ENCODE data around the gene NAGPA.

DNA sequence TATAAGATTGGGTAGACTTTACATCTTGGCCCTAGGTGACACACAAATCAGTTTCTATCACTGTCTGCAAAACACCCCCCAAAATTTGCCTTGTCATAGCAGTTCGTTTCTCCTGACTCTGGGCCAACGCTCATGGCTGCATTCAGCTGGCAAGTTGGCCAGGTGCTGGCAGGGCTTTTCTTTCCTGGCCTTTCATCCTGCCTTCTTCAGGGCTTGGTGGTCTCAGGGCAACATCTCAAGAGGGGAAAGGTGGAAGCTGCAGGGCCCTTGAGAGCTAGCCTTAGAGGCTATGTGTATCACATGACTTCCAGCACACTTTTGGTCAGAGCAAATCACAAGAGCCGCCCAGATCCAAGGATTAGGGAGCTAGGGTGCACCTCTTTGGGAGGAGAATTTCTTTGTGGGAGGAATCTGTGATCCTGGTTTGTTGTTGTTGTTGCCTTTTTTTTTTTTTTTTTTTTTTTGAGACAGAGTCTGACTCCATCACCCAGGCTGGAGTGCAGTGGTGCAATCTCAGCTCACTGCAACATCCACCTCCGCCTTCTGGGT is 16.4 kb downstream of the UBN1 start:
- RRBS: no CpG with 5 or more reads among the region's 4 CpGs

DNA sequence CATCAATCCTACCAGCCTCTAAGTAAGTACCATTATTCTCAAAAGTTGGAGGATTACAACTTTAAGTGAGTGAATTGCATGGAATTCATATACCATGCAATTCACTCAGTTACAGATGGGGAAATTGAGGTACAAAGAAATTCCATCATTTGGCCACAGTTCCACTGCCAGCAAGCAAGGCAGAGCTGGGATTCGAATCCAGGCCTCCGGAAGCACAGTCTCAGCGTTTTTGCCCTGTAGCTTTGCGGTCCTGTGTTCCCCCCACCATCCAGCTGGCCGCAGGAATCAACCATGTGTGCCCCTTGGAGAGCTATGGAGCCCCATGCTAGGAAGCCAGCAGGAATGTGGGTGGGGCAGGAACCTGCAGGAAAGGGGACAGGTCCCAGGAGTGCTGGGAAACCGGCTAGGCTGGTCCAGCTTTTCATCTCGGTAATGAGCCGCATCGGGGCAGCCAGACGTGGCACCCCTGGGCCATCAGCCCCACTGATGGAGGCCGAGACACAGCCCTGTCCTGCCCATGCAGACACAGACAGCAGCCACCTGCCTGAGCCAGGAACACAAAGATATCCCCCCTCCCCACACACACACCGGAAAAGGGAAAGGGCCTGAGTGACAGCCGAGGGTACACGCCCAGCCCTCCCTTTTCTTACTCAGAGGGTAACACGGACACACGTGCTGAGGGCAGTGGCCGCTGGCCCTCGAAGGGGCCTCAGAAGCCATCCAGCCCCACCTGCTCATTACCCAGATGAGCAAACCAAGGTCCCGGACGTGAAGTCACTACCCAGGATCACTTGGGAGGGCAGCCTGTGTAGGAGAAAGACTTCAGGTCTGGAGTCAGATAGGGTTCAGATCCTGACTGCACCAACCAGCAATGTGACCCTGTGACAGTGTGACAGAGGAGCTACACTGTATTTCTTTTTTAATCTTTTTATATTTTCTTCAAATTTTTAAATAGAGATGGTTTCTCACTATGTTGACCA is 18.2 kb downstream of the PPL start:
- RRBS: no CpG with 5 or more reads among the region's 20 CpGs

DNA sequence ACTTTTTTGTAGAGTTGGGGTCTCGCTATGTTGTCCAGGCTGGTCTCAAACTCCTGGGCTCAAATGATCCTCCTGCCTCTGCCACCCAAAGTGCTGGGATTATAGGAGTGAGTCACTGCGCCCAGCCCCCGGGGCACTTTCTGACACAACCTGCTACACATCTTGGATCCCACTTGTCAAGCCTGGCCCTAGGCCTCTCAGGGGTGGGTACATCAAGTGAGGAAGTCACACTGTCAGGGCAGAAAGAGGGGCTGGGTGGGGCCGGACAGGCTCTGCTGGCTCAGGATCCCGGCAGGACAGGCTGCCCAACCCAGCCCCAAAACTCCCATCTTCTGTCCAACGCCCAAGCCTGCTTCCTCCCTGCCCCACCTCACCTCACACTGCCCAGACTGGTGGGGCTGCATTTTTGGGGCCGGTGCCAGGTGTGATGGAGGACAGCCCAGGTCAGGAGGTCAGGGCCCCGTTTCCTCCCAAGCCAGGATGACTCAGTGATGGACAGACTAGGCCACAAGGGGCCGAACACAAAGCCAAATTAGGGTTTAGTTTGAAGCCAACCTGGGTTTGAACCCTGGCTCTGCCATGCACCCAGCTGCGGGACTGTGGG is 8.7 kb upstream of the PPL start:
- RRBS: no CpG with 5 or more reads among the region's 10 CpGs

DNA sequence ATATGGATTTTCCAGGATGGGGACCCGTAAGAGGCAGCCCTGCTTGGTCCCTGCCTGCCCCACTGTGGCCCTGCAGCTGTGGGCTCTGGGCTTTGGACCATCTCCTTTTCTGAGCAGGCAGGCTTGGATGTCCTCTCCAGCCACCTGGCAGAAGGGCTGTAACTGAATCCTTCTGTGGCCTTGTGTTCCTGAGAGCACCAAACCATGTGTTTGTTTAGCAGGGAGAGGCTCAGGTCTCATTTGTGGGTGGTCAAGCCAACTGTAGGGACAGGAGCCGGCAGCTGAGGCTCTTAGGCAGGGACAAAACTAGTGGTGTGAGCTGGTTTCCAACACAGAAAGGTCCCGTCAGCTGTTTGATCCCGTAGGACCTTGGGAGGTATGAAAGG is 18.5 kb downstream of the SEC14L5 start:
- RRBS: no CpG with 5 or more reads among the region's 4 CpGs

GRCh38 chr16:5033752-5034079 is at the start of gene NAGPA:
Gene NAGPA, minus strand, starts transcription at chr16:5033935.
- RRBS: no CpG with 5 or more reads among the region's 24 CpGs

GRCh38 chr16:7330759-7331142 is 1259.6 kb downstream of the TMEM114 start:
- RRBS: no CpG with 5 or more reads among the region's 11 CpGs

GRCh38 chr16:8113853-8114255 is 476.5 kb downstream of the TMEM114 start:
- RRBS: no CpG with 5 or more reads among the region's 3 CpGs

- RRBS: no CpG with 5 or more reads among the region's 11 CpGs
Measured at GRCh38 chr16:8567770-8568154, 22.5 kb downstream of the TMEM114 start.

DNA sequence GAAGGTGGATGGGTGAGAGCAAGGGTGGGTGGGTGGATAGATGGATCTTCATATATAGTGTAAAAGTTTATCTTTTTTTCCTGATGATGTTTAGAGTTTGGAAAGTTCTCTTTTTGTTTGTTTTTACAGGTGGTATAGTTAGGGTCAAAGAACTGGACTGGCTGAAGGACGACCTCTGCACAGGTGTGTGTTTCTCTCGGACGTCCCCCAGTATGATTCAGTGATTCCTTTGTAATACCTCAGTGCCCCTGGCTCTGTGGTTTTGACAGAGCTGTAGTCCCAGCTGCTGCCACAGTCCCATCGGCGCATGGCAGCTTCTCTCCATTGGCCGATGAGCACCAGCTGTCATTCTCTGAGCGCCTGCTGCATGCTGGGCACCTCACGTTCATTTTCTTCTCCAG is 19.5 kb downstream of the METTL22 start:
- RRBS: no CpG with 5 or more reads among the region's 8 CpGs

DNA sequence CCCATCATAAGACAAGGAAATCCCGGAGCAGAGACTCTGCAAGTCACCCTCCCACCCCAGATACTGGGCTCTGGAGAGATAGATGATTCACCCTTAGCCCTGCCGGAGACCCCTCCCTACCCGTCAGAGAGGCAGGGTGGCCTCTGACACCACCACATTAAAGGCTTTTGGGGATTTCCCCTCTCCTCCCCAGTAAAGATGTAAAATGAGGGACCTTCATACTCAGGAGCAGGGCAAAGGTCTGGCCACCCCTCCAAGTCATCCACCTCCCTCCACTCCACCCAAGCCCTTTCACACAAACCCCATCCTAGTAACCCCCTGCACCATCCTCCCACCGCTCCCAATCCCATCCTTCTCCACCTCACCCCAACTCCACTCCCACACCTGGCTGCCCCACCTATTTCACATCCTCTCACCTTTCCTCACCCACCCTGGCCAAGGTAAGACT is 779 bp downstream of the ABAT start:
- RRBS: 3% methylated on average over 2 of the region's 4 CpGs

DNA sequence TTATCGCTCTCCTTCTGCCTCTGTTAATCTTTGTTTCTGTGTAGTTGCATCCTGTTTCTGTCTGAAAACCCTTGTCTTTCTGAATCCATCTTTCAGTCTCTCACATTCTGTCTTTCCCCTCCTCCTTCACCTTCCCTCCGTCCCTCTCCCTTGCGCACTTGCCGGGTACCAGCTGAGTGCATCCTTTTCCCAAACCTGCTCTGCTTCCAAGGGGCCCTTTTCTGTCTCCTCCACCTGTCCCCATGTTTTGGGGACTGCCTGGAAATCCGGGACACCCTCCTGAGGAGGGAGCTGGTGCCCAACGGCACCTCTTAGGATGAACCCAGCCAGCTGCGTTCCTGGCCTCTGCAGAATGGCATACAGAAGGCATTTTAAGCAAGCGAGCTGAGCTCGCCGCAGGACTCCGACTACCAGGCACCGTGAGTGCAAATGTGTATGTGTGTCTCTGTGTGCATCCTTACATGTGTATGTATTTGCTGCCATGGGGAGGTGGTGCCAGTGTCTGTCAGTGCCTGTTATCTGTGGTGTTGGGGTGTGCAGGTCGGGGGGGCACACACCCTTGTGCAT is 39.1 kb downstream of the ABAT start:
- RRBS: 80% methylated on average over 1 of the region's 13 CpGs

GRCh38 chr16:8795363-8796191 is 1.9 kb downstream of the TMEM186 start:
- RRBS: no CpG with 5 or more reads among the region's 14 CpGs

DNA sequence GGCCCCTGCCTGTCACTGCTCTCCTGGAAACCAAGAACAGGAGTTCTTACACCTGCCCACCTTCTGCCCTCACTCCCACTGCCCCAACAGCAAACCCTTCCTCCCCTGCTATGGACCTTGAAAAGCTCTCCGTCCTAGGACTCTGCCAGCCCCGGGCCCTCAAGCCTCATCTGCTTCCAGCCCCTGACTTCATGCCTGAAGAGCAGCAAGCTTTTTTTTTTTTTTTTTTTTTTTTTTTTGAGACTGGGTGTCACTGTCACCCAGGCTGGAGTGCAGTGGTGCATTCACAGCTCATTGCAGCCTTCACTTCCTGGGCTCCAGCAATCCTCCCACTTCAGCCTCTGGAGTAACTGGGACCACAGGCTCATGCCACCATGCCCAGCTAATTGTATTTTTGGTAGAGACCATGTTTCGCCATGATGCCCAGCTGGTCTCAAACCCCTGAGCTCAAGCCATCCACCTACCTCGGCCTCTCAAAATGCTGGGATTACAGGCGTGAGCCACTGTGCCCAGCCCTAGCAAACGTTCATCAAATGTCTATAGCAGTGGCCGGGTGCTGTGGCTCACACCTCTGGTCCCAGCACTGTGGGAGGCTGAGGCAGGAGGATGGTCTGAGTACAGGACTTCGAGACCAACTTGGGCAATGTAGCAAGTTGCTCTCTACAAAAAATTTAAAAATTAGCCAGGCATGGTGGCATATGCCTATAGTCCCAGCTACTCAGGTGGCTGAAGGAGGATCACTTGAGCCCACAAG is 16.9 kb downstream of the CARHSP1 start:
- RRBS: no CpG with 5 or more reads among the region's 8 CpGs

GRCh38 chr16:8861206-8862102 is 7.4 kb downstream of the CARHSP1 start:
- RRBS: no CpG with 5 or more reads among the region's 16 CpGs

DNA sequence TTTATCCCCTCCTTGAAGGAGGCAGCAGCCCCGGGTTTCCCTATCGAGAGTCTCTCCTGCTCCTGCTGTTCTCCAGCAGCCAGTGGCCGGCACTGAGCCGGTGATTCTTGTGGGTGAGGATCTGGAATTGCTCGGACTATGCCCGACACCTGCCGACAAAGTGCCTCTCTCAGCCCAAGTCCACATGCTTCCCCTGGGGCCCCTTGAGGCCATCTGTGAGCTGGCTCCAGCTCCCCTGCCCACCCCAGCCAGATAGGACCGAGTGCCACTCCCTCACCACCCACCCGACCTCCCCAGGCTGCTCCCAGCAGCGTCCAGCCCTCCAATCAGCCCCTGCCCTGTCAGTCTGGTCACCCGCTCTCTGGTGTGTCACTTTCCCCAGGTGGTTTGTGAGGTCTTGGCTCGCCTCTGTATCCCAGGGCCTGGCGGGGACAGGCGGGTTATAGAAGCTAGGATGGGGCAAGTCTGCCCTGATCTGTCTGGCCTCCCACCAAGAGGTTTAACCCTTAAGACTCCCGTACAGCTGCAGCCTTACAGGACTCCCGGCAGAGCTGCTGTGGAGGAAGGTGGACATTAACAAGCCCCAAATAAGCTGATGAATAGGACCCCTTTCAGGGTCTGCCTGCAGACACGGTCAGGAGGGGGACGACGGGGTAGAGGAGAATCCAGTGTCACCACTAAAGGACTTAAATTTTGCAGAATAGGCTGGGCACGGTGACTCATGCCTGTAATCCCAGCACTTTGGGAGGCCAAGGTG is 4.1 kb downstream of the LITAFD start:
- RRBS: 76% methylated on average over 2 of the region's 20 CpGs

- RRBS: no CpG with 5 or more reads among the region's 1 CpG
Measured at GRCh38 chr16:8916273-8916740, 34.2 kb downstream of the LITAFD start.

DNA sequence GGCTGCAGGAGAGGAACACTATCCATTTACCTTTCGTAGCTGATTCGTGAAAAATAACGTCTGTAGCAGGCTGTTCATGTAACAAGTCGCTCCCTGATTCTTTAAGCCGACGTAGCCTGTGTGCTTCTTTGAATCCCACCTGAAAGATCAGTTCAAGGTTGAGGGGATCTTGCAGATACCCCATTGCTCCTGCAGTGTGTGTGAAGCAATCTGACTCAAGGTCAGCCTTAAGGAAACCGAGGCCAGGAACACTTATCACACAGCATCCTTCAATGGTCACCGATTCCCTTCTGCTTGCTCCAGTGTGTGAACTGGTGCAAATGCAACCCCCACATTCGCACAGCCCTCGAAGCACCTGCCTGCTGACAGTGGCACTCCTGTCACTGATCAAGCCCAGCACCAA is 36.9 kb downstream of the LITAFD start:
- RRBS: no CpG with 5 or more reads among the region's 10 CpGs

DNA sequence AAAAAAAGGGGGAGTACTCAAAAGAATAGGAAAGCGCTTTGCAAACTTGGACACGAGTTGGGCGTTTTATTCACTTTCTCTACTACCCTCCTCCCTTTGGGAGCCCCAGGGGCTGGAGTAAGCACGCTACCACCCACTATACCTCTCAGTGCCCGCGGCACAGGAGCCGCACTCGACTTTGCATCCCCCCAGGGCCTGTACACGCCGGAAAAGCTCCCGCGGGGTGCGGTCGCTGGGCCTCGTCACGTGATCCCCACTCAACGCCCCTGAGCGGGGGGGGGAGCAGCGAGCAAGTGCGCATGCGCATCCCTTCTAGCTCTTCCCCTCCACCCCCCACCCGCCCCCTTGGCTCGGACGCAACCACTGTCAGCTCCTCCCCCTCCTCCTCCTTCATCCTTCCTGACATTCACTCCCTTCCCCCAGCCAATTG is 444 bp upstream of the HAPSTR1 start:
- RRBS: 2% methylated on average over 5 of the region's 24 CpGs

GRCh38 chr16:9101953-9102700 is 10.7 kb downstream of the HAPSTR1 start:
- RRBS: no CpG with 5 or more reads among the region's 12 CpGs

- RRBS: no CpG with 5 or more reads among the region's 9 CpGs
Measured at GRCh38 chr16:10114350-10115020, 67.7 kb downstream of the GRIN2A start.